Hepatocyte (in vitro differentiated cells and primary cell): Measurements from ENCODE around the genes MYO19, DUSP14, TBC1D3K, TBC1D3C, TBC1D3E and GPR179.

DNA sequence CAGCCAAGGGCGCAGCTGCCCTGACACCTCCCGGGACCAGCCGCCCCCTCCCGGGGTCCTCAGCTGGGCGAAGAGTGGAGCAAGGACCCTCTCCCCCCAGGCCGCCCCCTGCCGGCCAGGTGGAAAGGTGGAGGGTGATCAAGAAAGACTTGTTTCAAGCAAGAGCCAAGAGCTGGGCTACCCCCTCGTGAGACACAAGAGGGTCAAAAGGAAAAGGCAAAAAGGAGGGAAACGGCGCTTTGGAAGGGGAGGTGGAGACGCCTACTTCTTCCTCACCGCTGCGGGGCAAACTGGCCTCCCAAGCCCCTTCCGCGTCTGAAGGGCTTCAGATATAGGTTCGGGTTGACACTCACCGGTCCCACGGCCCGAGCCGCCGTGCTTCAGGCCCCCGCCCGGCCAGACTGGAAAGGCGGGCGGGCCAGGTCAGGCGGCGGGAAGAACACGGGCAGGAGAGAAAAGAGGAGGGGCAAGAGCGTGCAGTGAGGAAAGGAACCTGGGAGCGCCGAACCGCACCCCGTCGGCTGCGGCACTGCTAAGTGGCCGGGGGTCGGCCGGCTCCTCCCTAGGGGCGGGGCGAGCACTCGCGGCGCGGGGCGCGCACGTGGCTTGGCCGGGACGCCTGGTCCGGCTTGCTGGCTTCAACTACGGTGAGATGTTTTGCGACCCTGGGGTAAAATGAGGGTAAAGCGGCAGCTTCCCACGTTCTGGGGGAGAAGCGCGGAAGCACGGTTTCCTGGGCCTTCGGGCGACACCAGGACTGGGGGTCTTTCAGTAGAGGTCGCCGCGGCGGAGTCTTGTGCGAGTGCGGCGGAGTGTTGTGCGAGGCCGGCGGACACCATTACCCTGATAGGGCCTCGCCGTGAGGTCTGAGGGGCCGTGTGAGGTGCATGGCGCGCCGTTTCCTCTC is at the start of gene MYO19:
Gene MYO19 (minus strand): TSS at position 461 of the 907 bp plus-strand sequence.
- RAMPAGE, long total RNA, result start-site peak on the minus strand centred at position 460 of the sequence, 166 bp wide, 16 and 21 reads in 2 replicates; start-site peak on the plus strand centred at position 589 of the sequence, 49 bp wide, 28 and 7 reads in 2 replicates
- RRBS, result no CpG with 5 or more reads among the region's 75 CpGs

DNA sequence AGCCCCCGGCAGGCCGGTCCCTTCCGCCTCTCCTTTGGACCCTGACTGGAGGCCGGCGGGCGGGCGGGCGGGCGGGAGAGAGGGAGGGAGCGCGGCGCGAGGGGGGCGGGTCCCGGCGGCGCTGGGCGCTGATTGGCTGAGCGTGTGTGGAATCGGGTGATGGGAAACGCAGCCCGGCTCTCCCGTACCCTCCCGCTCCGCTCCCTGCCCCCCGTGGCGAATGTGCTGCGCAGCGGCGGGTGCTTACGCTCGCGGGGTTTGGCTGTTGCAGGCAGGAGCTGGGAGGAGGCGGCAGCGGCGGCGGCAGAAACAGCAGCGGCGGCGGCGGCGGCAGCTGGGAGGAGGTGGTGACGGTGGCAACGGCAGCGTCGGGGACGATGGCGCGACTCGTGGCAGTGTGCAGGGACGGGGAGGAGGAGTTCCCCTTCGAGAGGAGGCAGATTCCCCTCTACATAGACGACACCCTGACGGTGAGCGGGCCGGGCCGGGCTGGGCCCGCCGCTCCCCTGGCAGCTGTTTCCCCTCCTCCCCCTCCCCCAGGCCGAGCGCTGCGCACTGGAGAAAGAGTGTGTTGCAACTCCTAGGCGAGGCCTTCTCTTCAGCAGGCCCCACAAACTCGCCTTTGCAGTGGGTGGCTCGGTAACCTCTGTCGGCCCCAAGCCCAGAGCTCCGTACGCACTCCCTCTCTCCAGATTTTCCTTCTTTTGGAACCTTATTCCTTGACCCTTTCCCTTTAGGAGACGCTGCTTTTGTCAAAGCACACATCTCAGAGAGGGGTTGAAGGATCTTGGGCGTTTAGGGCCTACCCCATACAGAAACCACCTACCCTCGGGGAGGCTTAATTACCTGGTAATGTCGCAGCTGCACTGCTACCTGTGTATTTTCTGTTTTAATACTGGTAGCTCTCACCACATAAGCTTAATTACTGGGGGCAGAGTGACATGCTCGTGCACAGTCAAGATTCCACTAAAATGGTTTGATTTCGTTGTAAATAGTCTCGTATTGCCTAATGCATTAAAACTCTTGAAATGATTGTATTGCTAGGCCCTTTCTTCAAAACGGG is 960 bp downstream of the GGNBP2 start:
- RAMPAGE, long total RNA, result no peak
- RRBS, result no CpG with 5 or more reads among the region's 76 CpGs

DNA sequence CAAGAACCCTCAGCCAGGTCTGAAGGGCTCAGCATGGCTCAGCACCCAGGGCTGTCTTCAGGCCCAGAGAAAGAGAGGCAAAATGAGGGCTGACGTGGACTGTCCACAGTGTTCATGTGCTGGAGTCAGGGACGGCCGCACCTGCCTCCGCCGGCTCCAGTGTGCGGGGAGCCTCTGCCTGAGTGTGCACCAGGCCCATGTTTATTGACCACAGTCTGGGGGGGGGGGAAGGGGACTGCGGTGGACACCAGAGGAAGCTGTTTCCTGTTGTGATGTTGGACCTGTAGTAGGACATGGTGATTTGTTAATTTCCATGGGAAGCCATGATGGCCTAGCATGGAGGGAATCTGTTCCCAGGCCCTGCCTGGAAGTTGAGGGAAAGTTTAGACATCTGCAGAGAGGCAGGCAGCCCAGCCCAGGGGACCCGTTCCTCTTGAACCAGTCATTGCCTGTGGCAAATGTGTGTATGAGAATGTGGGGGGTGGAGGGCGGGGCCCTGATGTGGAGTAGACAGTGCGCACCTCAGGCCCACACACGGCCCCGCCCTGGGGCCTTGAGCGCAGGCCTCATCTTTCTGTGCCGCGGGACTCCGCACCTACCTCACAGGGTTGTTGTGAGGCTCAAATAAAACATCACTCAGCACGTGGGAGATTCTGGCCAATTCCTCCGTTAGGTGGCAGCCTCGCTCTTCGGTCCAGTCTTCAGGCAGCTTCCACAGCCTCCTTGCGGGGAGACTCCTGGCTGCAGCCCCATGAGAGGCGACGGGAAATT is 7.1 kb downstream of the MRM1 start:
- RAMPAGE, long total RNA, result no peak
- RRBS, result no CpG with 5 or more reads among the region's 23 CpGs

DNA sequence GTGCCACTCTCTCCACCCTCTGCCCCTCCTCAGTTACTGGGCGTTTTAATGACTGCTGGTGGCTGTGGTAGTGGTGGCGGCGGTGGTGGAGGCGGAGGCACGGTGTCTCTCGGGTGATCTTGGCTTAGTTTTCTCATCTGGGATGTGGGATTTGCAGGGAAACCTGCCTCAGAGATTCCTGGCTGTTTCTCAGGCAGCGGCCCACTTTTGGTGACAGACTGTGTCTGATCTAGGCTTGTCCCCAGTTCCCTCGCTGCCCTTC is 41.1 kb downstream of the MRM1 start:
- RAMPAGE, long total RNA, result no peak
- RRBS, result no CpG with 5 or more reads among the region's 8 CpGs

GRCh38 chr17:36948260-36948689 is 479 bp upstream of the AATF start:
- RAMPAGE, long total RNA, result no peak
- RRBS, result no CpG with 5 or more reads among the region's 19 CpGs

- RAMPAGE, long total RNA, result no peak
- RRBS, result no CpG with 5 or more reads among the region's 11 CpGs
Observed at GRCh38 chr17:37082644-37083386, 134.1 kb downstream of the AATF start.

DNA sequence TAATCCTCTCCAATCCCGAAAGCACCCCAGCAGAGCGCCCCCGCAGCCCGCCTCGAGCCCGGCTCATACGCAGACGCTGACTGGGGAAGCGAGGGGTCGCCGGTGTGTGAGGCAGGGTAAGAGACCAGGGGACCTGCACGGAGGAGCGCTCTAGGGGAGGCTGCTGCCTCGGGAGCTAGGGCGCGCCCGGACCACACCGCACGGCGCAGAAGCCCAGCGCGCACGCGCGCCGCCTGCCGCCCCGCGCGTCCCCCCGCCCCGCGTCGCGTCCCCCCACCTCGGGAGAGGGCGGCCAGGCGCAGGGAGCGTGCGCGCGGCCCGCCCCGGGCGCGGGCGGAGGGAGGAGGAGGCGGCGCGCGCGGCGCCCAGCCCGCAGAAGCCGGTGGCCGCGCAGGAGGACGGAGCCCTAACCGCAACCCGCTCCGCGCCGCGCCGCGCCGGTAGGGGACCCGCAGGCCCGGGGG is at the start of gene DUSP14:
Gene DUSP14 (plus strand): TSS at position 373 of the 464 bp plus-strand sequence.
- RAMPAGE, long total RNA, result start-site peak on the plus strand centred at position 354 of the sequence, 44 bp wide, 79 and 49 reads in 2 replicates
- RRBS, result no CpG with 5 or more reads among the region's 69 CpGs

DNA sequence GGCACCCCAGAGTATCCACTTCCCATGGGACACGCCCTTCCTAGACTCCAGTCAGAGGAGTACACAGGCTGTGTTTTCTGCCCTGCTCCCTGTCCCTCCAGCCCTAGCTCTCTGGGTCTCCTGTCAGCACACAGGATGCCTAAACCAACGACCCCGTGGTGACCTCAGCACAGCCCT is 15.1 kb downstream of the HNF1B start:
- RAMPAGE, long total RNA, result no peak
- RRBS, result no CpG with 5 or more reads among the region's 3 CpGs

- RAMPAGE, long total RNA, result no peak
- RRBS, result no CpG with 5 or more reads among the region's 6 CpGs
Observed at GRCh38 chr17:37787108-37787589, 42.3 kb upstream of the HNF1B start.

- RAMPAGE, long total RNA, result no peak
- RRBS, result no CpG with 5 or more reads among the region's 17 CpGs
Observed at GRCh38 chr17:37924090-37924668, at the start of gene TBC1D3K. Gene TBC1D3K (plus strand): TSS chr17:37924415.

DNA sequence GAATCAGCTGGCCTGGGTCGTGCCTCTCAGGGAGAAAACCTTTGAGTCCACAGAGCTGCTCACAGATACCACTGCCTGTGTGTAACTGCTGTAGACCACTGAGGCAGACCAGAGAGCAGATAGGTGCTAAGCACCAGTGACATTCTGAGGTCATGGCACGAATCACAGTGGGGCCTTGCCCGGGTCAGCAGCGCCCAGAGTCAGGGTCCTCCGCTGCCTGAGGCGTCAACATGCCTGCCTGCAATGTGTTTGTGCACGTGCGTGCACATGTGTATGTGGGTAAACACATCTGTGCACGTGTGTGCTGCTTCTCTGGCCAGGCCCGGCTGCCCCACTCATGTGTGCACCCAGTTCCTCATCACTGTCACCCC is at the start of gene TBC1D3C:
Gene TBC1D3C (minus strand): TSS at position 128 of the 371 bp plus-strand sequence.
- RAMPAGE, long total RNA, result no peak
- RRBS, result no CpG with 5 or more reads among the region's 10 CpGs

GRCh38 chr17:38127587-38128063 is at the start of gene TBC1D3E:
Gene TBC1D3E (plus strand): TSS chr17:38127951.
- RAMPAGE, long total RNA, result no peak
- RRBS, result no CpG with 5 or more reads among the region's 9 CpGs

- RAMPAGE, long total RNA, result no peak
- RRBS, result no CpG with 5 or more reads among the region's 8 CpGs
Observed at GRCh38 chr17:38343832-38344048, at the start of gene GPR179. Gene GPR179 (minus strand): TSS chr17:38343956.

DNA sequence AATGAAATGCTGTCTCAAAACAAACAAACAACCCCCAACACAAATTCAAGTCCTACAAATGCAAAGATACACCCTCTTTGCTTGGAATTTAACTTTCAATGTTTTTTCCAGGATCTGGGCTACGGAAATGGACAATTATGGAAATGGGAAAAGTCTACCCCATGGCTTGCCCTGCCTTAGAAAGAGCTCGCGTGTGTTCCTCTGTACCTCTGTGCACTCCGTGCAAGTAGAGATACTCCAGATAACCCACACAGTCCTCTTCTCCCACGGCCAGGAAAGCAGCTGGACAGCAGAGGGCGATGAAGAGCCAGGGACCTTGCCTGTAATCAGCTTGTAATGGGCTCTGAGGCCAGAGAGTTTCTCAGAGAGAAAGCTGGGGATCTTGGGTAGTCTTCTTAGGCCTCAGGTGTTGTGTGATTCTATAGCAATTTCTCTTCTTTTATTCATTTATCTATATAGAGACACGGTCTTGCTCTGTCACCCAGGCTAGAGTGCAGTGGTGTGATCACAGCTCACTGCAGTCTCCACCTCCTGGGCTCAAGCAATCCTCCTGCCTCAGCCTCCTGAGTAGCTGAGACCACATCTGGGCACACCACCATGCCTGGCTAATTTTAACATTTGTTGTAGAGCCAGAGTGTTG is 2.5 kb upstream of the SOCS7 start:
- RAMPAGE, long total RNA, result no peak
- RRBS, result no CpG with 5 or more reads among the region's 7 CpGs

- RAMPAGE, long total RNA, result no peak
- RRBS, result no CpG with 5 or more reads among the region's 10 CpGs
Observed at GRCh38 chr17:38395741-38396381, 32.4 kb upstream of the ARHGAP23 start.

DNA sequence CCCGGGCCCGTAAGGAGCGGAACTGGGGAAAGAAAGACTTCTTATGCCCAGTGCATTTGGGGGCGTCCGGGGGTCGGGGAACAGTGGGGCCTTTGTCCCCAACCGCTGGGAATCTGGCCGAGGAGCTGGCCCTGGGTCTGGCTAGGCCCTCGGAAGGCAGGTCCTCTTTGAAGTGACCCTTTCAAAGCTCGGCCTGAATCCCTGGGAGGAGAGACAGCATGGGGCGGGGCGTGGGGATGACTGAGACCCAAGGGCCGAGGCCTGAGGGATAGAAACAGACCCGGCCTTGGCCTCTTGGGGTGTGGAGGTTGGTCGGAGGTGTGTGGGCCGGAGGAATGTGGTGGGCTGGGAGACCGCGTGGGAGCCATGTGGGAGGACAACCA is 6.0 kb downstream of the ARHGAP23 start:
- RAMPAGE, long total RNA, result no peak
- RRBS, result no CpG with 5 or more reads among the region's 18 CpGs

DNA sequence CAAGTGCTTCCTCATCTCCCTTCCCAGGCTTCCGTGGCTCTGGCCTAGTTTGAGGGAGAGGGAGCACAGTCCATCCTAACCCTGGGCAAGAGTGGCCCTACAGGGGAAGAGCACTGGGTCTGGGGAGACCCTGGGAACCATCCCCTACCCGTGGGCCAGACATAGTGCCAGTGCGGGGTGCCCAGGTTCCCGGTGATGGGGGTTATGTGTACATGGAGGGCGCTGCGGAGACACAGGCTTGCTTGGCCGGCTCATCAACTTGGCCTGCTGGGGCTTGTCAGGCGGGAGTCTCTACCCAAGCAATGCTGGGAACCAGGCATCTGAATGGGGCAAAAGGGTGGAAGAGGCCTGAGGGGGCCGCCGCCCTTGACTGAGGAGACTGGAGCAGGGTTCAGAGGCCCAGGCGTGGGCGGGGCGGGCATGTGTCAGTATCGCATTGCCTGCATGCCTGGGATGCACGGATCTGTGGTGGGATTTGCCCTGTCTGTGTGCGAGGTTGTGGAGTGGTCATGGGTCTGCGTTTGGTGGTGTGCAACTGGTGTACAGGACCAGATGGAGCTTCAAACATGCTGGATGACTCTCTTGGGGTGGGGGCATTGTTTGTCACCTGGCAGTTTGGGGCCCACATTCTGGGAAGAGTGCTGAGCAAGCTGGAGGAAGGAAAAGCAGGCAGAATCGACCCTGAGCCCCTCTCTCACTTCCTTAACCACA is 21.1 kb downstream of the ARHGAP23 start:
- RAMPAGE, long total RNA, result no peak
- RRBS, result no CpG with 5 or more reads among the region's 18 CpGs

GRCh38 chr17:38473999-38475219 is 46.1 kb downstream of the ARHGAP23 start:
- RAMPAGE, long total RNA, result no peak
- RRBS, result no CpG with 5 or more reads among the region's 21 CpGs

DNA sequence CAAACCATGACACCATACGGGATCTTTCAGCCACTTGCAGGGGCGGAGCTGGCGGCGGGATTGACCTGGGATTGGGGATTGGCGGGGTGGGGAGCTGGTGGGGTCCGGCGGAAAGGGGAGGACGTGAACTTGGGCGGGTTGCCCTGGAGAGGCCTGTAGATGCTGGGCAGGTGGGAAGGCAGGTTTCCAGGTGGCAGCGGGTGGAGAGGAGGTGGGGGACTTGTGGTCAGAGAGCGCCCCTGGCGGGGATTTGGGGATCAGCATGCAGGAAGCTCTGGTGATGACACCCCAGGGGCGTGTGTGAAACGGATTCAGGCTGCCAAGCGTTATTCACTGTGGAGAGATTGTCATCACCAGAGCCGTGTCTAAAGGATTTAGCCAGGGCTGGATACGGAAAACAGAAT is 81.0 kb downstream of the ARHGAP23 start:
- RAMPAGE, long total RNA, result no peak
- RRBS, result no CpG with 5 or more reads among the region's 17 CpGs

- RAMPAGE, long total RNA, result no peak
- RRBS, result no CpG with 5 or more reads among the region's 47 CpGs
Observed at GRCh38 chr17:38577898-38578744, 27.6 kb downstream of the SRCIN1 start.